Umbilical cord (tissue), 2 donors: ENCODE measurements around a stretch of chr1.

DNA sequence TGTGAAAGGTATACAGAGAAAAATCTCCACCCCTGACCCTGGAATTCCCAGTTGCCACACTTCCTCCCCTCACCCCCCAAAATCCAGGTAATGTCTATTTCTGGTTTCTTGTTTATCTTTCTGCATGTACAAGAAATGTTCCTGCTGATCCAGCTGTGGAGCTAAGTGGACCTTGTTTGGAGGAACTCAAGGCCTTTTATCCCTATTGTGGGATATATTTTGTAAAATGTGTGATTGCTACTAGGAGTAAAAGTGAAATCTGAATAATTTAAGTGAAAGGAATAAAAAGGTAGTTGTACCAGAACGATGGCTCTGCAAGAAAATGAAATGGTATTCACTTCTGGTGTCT, 2.9 kb downstream of the SPEN start:
- RAMPAGE, long total RNA: no peak

GRCh38 chr1:15937211-15937973, 38.5 kb downstream of the ZBTB17 start:
- RAMPAGE, long total RNA: no peak

GRCh38 chr1:15951295-15951951, 24.5 kb downstream of the ZBTB17 start:
- RAMPAGE, long total RNA: no peak

GRCh38 chr1:16075928-16076479, 2.6 kb upstream of the FAM131C start:
- RAMPAGE, long total RNA: no peak

DNA sequence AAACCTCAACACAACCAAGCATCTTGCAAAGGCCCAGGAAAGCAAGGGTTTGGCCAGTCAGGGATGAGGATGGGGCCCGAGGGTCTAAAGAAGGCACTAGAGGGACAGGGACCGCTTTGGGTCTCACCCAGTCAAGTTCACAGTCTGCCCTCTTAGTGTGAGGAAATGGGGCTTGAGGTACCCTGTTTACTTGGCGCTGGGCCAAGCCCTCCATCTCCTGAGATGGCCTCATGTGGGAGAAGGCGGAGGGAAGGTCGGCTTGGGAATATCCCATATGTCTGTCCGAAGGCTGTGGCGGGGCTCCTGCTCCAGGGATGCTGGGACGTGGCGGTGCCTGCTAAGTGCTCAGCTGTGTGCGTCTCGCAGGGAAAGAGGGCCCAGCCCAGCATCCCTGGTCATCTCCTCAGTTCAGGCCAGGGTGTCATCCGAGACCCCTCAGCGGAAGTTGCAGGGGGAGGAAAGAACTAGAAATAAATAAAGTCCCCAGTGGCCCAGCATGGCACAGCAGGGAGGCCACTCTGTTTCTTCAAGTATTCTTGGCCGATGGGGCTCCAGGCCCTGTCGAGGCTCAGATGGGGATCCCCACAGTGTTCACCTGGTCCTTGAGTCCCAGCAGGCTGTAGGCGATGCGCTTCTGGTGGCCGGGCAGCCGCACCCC, 31.1 kb downstream of the EPHA2 start:
- RAMPAGE, long total RNA: no peak

GRCh38 chr1:16289426-16290149, 52.6 kb upstream of the CPLANE2 start:
- RAMPAGE, long total RNA: no peak

DNA sequence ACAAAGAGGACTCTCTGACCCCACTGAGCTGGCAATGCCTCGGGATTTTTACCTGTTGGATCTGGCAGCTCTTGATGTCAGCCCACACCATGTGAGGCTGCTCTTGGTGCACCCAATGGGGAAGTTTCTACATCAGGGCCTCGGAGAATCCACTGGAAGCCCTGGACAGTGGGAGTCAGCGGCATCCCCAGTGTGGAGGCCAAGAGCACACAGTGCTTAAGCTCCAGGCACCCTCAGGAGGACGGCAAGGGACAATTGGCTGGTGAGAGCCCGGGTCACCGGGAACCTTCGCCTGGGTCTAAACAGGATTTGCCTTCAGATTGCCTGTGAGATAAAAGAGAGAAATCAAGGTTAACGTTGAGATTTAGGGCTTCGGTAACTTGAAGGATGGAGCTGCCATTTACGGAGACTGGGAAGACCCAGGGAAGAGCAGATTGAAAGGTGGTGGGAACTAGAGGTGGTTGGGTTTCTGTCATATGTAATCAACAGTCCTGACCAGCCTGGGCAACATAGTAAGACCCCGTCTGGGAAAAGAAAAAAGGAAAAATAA, 168.0 kb downstream of the NECAP2 start:
- RAMPAGE, long total RNA: no peak

DNA sequence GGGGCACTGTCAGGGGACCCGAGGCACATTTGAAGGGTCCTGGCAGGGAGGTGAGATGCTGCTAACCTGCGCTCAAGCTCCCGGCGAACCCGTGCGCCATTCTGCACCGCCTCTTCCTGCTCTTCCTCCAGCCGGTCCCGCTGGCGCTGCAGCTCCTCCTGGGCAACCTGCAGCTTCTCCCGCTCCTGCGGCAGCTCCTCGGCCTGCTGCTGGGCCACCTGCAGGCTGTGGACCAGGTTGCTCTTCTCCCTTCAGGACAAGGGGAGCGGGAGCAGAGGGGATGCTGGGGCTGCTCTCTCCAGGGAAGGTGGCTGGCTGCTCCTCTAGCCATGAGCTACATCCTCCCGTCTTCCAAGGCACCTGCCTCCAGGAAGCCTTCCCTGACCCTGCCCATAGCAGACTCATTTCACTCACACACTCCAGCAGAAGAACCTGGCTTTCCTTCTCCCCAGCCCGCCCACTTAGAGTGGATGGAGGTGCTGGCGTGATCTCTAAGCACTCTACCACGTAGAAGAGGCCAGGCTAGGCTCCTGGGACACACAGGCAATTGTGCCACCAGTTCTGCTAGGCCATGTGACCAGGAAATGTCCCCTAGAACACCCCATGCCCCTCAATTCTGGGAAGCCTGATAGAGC, 188.0 kb downstream of the NECAP2 start:
- RAMPAGE, long total RNA: no peak

GRCh38 chr1:16645356-16645943, 204.9 kb downstream of the NECAP2 start:
- RAMPAGE, long total RNA: no peak

DNA sequence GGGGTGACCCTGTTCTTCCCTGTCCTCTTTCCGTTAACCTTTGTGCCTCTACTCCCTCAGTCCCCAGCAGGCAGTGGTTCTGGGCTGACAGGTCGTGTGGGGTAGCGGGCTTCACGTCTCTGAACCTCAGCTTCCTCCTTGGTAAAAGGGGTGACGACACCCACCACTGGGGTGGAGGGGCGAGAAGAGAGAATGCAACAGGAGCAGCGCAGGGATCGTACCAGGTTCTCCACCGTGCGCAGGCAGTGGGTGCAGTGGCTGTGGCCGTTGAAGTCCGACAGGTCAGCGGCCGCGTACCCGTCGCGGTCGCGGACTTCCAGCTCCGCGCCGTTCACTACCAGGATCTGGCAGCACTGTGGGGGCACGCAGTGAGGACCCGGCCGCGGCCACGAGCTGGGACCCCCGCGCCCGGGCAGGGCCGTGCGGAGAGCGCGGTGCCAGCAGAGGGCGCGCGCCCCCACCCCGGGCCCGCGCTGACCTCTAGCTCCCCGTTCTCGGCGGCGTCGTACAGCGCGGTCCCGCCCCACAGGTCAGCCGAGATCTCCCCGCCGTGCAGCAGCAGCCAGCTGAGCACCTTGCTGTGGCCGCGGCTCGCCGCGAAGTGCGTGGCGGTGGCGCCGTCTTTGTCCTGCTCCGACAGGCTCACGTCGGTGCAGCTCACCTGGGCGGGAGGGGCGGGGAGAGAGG, 214.5 kb upstream of the CROCC start:
- RAMPAGE, long total RNA: no peak

GRCh38 chr1:16904689-16906022, 16.6 kb upstream of the CROCC start:
- RAMPAGE, long total RNA: no peak

DNA sequence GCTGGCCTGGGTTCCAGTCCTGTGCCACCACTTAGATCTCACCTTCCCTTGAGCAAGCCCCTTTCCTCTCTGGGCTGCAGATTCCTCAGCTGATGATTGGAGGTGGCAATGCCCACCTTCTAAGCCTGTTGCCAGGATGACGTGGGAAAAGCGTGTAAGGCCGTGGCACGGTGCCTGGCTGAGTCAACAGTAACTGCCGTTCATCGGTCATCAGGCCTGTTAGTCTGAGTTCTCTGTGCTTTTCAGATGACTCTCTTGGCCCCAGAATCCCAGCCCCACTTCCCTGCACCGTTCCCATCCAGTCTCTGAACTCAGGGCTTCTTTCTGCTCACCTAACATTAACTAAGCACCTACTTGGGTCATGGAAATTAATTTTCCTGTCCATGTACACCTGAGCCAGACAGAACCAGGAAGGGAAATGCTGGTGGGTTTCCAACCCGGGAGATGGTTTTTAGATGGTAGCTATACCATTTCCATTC, 27.3 kb downstream of the CROCC start:
- RAMPAGE, long total RNA: no peak

DNA sequence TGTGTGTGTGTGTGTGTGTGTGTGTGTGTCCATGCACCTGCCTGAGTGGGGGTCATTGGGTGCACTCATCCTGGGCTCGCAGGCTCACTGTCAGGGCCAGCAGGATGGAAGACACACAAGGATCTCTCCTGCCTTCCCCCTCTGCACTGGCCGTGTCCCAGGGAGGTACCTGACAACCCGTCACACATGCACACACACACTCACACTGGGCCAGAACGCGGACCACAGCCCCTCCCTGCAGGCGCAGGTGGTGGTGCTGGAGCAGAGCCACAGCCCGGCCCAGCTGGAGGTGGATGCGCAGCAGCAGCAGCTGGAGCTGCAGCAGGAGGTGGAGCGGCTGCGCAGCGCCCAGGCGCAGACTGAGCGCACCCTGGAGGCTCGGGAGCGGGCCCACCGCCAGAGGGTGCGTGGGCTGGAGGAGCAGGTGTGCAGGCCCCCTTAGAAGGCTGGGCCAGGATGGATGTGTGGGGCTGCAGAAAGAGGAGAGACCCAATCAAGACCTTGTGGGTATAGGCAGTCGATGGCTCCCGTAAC, 9.1 kb downstream of the MFAP2 start:
- RAMPAGE, long total RNA: no peak

DNA sequence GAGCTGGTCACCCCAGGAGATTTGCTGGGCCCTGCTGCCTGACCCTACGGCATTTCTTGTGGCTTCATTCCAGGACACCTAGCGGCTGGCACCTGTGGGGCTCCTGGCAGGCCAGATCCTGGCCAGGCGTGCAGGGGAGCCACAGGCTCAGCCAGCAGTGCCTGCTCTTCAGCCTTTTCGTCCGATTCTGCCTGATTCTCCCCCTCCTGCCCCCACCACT, 7.2 kb downstream of the PADI1 start:
- RAMPAGE, long total RNA: no peak

GRCh38 chr1:17228968-17229893, 19.7 kb upstream of the PADI3 start:
- RAMPAGE, long total RNA: no peak

DNA sequence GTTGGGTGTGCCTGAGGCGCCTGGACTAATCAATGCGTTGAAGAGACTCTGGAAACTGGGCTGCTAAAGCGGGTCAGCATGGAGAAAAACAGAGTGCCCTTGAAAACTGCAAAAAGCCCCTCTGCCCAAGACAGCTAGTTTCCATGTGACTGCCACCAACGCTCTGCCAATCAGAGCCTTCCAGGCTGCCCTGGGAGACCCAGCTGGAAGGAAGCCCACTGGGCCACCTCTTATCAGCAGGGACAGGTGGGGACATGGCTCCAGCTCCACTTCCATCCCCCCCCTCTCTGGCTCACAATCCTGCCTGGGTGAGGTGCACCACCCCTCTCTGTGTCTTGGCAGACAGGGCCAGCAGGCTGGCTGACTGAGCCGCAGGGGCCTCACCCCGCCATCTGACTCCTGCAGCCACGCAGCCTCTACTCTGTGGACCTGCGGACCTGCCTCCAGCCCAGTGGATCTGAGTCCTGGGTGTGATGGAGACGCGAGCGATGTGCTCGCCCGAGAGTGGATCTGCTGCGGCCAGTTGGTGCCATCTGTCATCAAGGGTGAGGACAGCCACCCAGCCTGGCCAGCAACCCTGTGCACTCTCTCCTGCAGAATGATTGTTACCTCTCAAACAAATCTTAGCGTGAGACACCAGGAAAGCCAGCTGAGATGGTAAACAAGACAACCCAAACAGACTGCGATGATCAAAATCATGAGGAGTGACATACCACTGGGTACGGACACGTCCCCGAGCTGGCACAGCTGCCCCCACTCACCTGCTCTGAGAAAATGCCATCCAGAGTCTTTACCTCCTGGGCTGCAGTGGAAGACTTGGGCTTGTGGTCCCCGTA, 30.0 kb downstream of the RCC2 start:
- RAMPAGE, long total RNA: no peak

DNA sequence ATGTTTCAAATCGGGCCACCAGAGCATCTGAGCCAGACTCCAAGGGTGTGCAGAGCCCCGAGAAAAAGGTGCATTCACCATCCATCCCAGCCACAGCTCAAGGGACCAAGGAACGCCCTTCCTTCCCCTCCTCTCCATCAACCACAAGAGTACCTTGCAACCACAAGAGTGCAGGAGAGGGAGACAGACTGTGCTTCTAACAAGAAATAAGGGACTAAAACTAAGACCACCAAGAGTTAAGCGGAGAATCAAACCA, 28.6 kb downstream of the RCC2 start:
- RAMPAGE, long total RNA: no peak

- RAMPAGE, long total RNA: no peak
Observed at GRCh38 chr1:17414824-17415369, 24.6 kb downstream of the RCC2 start.

DNA sequence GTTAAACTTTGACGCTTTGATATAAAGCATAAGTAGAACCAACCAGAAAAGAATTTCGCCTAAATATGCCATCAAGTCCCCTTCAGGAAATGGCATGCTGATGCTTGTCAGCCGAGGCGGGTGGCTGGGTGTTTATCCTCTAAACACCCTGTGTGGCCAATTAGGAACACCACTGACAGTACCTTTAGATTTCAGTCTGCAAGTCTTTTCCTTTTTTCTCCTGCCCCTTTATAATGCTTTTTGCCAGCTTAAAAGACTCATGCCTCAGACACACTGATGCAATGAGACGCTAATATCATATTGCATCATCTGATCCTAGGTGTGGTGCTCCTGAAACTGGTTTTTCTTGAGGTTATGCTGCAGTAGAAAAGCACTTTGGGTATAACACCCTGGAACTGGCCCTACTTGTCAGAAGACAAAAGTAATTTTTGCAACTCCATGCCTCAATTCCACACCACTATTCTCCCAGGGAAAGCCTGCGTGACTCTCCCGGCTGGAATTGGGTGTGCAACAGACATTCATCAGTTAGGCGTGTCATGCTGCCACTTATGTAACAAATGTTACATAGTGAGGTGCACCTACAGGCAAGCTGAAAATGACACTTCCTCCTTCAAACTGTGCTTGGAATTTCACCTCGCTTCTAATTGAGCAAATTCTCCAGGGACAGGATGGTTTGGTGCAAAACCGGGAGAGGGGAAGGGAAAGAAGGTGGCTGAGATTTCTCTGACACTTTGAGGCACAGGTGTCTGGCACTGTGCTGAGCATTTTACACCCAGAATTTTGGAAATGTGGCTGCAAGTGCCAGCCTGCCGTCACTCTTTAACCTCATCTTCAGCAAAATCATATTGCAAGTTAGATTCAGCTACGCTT, 2.0 kb upstream of the RCC2 start:
- RAMPAGE, long total RNA: no peak

GRCh38 chr1:17503195-17503567, 36.3 kb upstream of the ARHGEF10L start:
- RAMPAGE, long total RNA: no peak